Kidney (tissue), 2 donors: ENCODE measurements around a stretch of chr14.

DNA sequence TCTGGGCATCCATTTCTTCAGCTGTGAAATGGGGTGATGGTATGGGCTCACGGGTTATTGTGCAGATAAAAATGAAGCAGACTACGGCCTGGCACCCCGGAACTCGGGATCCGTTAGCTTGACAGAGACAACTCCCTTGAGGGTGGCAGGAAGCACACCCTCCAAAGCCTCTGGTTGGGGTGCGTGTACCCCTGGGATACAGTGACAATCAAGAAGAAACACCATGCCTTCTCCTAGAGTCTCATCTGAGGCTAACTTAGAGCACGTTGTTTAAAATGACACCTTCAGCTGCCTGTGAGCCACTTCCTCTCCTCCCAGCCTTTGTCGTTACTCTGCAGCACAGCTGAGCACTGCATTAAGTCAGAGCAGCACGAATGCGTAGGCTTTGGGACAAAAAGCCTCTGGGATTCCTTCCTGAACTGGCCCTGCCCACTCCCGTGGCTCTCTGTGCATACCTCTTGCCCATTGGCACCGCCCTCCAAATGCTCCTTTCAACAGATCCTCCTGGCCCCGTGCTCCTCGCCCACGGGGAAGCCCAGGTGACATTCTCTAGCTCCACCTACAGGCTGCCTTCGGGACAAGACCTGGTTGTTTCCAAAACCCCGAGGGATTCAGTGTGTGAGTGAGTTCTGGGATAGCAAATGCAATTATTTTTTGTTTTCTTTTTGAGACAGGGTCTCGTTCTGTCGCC, 11.2 kb downstream of the ATP5MJ start:
- PRO-cap = no peak
- RRBS = no CpG with 5 or more reads among the region's 19 CpGs

DNA sequence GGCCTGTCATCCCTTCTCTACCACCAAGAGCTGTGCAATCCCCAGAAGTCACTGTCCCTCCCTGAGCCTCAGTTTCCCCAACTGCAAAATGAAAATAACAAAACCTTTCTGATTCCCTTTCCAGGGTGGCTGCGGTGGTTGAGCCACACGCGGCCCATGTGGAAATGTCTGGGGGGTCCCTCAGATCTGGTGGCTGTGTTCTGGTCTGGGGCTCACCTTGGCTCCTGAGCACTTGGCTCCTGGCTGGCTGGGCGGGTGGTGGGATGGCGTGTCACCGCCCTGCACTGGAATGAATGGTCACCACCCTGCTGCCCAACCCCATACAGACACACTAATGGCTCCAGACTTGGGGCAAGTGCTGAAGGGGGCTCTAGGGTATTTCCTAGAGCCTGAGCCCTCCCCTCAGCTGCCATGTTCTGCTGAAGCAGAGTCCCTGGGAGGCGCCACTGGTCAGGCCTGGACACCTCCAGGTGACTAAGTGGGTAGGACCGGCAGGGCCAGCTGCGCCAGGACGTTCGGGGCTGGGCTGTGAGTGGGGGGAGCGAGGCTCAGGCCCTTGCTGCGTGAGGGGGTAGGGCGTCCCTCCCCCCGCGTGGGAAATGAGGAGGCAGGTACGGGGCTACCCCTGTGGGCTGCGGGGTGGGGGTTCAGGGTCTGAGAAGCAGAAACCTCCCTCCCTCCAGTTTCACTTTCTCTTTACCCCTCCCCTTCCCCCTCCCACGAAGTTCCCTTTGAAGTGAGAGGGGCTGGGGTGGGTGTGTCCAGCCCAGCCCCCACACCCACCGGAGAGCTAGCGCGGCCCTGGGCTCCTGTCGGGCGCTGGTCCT, 22.3 kb upstream of the KIF26A start:
- PRO-cap = no peak
- RRBS = 5% methylated on average over 5 of the region's 24 CpGs

DNA sequence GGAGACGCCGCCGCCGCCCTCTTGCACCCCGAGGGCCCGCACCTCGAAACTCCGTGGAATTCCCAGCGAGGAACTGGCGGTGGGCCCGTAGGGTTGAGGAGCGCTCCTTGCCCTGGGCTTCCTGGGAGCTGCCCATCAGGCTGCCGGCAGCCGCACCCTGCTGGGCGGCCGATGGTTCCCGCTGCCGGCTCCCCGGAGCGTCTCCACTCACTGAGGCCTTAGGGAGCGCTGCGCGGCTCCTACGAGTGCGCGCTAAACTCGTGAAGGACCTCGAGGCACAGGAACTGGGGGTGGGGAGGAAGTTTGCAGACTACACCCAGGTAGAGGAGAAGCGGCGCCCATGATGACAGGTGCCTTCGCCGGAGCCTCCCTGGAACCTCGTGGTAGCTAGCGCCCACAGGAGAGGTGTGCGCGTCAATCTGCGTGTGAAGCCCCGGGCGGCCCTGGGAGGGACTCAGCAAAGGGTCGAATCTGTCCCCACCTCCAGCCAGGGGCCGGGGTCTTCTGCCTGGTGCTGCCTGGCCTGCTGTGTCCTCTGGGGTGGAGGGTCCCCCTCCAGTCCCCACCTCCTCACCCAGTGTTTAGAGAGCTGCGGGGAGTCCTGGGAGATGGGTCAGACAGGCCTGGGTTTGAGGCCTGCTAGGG, 20.5 kb upstream of the KIF26A start:
- PRO-cap = no peak
- RRBS = 47% methylated on average over 16 of the region's 42 CpGs

DNA sequence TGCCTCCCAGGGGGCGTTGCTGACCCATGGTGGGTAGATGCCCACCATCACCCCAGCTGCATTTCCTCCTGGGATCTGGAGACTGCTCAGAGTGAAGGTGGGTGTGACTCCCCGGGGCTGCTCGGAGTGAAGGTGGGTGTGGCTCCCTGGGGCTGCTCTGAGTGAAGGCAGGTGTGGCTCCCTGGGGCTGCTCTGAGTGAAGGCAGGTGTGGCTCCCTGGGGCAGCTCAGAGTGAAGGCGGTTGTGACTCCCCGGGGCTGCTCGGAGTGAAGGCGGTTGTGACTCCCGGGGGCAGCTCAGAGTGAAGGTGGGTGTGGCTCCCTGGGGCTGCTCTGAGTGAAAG, 86.7 kb downstream of the KIF26A start:
- PRO-cap = no peak
- RRBS = no CpG with 5 or more reads among the region's 8 CpGs

DNA sequence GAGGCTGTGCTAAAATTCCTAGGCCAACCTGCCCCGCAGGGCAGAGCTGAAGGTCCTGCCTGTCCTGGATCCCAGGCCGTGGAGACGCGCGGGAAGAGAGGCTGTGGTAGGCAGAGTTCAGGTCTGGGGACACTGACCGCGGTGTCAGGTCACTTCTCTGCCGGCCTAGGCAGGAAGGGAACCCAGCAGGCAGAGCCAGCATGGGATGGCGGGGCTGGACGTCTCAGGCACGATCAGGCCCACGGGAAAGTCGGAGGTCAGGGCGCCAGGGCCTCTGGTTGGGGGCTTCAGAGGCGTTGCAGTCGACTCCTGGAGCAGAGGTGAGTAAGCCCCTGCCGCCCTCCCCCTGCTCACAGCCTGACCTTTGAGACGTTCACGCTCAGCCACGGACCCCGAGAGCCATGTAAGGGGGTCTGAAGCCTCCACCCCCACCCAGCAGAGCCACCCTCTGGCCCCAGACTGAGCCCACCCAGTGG, 142.7 kb downstream of the KIF26A start:
- PRO-cap = no peak
- RRBS = no CpG with 5 or more reads among the region's 21 CpGs

DNA sequence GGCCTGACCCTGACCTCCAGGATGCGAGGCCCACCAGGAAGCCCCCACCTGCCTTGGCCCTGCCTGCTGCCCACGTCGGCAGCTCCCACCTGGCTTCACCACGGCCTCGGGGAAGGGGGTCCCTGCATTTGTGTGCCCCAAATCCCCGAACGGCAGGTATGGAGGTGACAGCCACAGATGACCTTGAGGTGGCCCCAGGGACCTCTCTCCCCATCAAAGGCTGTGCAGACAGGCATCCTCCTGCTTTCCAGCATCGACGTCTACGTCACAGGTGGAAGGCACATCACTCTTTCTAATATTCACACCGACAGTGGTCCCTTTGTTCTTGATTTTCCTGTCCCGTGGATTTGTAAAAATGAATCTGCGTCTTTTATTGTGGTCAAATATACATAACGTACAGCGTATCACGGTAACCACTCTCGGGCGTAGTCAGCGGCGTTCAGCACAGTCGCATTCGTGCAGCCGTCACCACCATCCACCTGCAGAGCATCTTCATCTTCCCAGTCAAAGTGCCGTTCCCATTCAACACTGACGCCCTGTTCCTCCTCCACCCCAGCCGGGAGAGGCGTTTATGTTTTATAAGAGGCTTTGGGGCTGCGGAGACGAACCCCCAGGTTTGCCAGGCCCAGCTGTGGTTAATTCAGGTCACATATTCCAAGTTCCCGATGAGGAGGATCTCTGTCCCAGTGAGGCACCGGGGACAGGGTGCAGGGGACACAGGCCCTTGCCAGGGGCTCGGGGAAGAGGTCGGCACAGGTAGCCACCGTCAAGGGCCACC, 189.6 kb upstream of the C14orf180 start:
- PRO-cap = no peak
- RRBS = no CpG with 5 or more reads among the region's 34 CpGs

- PRO-cap = no peak
- RRBS = 35% methylated on average over 5 of the region's 21 CpGs
These were observed 12.1 kb upstream of the C14orf180 start for GRCh38 chr14:104567296-104567942.

- PRO-cap = no peak
- RRBS = 40% methylated on average over 4 of the region's 16 CpGs
These were observed 24.0 kb upstream of the INF2 start for GRCh38 chr14:104665250-104666080.

GRCh38 chr14:104686846-104687495, 2.4 kb upstream of the INF2 start:
- PRO-cap = no peak
- RRBS = 22% methylated on average over 4 of the region's 15 CpGs

DNA sequence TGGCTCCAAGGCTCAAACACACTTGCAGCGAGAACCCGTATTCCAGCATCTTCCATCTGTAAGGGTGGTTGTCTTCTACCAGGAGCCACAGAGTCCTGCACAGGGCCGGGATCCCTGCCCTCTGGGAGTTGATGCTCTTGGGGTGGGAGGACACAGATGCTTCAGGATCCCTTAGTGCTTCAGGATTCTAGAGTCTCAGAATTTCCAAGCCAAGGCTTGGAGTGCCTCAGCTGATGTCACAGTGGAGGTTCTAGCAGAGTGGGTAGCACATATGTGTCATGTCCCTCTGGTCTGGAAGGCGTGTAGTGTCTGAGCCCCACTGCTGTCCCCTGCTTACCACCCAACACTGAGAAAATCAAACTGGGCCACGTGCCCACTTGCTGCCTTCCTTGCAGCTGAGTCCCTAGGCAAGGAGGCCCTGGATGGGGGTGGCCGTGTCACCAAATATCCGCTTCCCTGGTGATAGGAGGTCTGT, 7.2 kb upstream of the SIVA1 start:
- PRO-cap = no peak
- RRBS = no CpG with 5 or more reads among the region's 7 CpGs

- PRO-cap = no peak
- RRBS = 28% methylated on average over 7 of the region's 7 CpGs
These were observed 1.8 kb upstream of the ZBTB42 start for GRCh38 chr14:104799097-104799534.

DNA sequence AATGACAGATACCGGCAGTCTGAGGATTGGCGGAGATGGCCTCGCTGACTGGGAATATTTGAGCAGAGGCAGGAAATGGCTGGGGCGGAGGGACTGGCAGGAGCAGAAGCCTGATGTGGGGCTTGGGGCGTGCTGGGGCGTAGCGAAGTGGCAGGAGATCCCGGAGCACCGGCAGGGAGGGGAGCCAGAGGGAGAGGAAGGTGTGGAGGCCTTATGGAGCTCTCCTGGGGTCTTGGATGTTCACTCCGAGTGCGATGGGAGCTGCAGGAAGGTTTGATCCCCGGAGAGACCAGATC, 24.8 kb downstream of the ZBTB42 start:
- PRO-cap = no peak
- RRBS = 4% methylated on average over 4 of the region's 12 CpGs

DNA sequence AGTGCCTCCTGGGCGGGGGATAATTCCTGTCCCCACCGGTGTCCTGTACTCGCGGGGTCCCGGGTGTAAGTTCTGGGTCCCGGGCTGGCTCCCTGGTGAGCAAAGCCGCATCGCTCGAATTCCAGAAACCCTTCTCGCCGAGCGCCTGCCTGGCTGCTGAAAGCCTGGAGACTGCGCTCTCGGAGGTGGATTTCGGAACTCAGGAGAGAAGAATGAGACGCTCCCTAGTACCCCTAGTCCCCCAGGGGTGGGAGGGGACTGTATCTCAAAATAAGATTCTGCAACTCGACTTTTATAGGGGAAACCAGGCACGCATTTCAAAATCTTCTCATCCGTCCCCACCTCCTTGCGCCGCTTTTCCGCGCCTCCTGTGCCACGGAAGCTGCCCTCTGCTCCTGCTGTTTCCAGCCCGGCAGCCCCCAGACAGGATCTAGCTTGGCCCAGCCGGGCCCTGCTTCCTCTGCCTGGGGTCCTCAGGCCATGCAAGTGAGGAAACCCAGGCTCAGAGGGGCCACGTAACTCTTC, 21.0 kb upstream of the CEP170B start:
- PRO-cap = no peak
- RRBS = 3% methylated on average over 5 of the region's 27 CpGs

- PRO-cap = no peak
- RRBS = no CpG with 5 or more reads among the region's 25 CpGs
These were observed 10.2 kb upstream of the GPR132 start for GRCh38 chr14:105075141-105076021.

DNA sequence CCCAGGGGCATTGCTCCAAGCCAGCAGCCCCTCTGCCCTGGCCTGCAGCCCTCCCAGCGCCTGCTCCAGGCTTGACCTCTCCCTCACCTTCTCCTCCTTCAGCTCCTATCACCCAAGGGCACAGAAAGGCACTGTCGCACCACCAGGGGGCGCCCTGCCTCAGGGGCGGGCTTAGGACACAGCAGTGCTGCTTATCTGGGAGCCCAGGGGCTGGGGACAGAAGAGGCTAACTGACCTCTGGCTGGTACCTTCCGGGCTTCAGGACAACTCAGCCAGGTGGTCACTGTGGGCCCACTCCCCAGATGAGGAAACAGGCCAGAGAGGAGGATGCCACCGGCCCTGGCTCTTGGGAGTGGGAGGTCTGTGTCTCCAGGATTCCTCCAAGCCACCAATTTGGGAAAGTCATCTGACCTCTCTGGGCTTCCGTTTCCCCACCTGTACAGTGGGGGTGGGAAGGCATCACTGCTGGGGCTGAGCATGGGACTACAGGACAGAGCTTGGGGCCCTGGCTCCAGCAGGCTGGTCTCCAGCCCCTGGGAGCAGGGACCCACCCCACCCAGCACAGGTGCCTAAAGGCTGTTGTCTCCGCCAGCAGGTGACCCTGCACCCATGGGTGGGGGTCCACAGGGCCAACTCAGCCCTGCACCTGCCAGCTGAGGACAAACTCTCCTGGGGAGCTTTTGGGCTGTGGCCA, 25.4 kb upstream of the GPR132 start:
- PRO-cap = no peak
- RRBS = 14% methylated on average over 2 of the region's 8 CpGs

- PRO-cap = no peak
- RRBS = 19% methylated on average over 9 of the region's 15 CpGs
These were observed 1.5 kb downstream of the JAG2 start for GRCh38 chr14:105167106-105167396.

DNA sequence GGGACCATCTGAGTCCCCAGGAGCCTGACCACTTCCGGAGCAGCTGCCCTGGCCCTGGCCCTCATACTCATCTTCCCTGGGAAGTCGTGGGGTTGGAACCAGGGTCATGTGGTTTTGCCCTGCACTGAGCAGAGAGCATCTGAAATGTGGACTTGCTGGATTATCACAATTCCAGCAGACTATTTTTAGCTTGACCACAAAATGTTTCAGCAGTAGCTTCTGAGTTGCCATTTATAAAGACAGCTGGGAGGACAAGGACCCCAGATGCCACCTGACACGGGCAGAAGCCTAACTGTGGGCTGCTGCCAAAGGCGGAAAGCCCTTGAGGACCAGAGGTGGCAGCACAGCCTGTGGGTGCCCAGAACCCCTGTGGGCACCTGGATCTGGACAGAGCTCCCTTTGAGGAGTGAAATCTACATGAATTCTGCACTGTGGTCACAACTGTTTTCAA, 6.8 kb downstream of the BTBD6 start:
- PRO-cap = no peak
- RRBS = no CpG with 5 or more reads among the region's 4 CpGs

DNA sequence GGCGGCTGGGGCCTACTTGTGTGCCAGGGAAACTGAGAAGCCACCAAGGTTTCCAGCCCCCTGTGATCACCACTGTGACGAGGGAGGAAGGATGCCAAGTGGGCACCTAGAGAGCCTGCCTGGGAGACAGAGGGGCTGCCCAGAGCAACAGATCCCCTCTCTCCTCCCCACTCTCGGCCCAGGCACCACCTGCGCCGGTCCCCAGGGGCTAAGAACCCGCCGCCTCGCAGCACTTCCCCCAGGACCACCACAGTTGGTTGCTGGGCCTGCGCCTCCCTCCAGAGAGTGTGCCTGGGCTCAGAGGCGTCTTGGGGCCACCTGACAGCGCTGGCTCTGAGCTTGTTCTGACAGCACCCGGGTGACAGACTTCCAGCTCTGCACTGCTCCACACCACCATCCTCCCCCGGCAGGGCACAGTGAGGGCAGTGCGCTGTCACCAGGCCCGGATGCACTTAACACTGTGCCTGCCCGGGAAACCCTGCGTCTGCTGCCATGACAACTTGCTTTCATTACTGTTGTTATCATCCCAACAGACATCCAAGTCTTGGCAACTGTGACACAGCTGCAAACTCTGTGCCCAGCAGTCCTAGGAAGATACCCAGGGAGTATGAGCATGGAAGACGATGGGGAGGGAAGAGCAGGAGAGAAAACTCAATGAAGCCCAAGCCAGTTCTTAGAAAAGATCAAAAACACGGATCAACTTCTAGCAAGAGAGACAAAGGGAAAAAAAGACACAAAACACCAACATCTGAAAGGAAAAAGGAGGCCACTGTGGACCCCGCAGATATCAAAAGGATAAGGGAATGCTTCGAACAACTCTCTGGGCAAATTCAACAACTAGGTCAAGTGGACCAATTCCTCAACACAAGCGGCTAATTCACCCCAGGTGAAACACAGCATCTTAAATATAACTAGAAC, 6.5 kb downstream of the BRF1 start:
- PRO-cap = no peak
- RRBS = 42% methylated on average over 4 of the region's 22 CpGs

DNA sequence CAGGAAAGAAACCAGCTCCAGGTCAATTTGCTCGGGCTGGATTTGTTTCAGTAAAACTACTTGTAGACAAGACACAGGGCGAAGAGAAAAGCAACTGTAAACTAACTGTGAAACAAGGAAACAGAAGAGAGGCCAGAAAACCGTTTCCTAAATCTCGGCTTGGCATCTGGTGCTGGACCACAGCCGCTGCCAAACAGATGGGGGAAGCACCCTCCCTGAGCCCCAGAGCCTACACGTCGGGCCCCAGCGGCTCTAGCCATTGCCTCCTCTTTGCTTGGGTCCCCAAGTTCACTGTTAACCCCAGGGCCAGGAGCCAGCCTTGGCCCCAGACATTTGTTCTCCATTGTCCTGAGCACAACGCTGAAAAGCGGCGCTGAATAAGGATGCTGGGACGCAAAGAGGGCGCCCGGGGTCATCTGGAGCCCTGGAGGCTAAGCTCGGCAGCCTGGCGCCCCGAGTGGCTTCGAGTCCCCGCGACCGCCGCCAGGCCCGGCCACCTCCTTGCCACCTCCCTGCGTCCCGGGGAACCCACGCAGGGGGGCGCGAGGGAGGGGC, 826 bp upstream of the PACS2 start:
- PRO-cap = no peak
- RRBS = 4% methylated on average over 12 of the region's 28 CpGs

DNA sequence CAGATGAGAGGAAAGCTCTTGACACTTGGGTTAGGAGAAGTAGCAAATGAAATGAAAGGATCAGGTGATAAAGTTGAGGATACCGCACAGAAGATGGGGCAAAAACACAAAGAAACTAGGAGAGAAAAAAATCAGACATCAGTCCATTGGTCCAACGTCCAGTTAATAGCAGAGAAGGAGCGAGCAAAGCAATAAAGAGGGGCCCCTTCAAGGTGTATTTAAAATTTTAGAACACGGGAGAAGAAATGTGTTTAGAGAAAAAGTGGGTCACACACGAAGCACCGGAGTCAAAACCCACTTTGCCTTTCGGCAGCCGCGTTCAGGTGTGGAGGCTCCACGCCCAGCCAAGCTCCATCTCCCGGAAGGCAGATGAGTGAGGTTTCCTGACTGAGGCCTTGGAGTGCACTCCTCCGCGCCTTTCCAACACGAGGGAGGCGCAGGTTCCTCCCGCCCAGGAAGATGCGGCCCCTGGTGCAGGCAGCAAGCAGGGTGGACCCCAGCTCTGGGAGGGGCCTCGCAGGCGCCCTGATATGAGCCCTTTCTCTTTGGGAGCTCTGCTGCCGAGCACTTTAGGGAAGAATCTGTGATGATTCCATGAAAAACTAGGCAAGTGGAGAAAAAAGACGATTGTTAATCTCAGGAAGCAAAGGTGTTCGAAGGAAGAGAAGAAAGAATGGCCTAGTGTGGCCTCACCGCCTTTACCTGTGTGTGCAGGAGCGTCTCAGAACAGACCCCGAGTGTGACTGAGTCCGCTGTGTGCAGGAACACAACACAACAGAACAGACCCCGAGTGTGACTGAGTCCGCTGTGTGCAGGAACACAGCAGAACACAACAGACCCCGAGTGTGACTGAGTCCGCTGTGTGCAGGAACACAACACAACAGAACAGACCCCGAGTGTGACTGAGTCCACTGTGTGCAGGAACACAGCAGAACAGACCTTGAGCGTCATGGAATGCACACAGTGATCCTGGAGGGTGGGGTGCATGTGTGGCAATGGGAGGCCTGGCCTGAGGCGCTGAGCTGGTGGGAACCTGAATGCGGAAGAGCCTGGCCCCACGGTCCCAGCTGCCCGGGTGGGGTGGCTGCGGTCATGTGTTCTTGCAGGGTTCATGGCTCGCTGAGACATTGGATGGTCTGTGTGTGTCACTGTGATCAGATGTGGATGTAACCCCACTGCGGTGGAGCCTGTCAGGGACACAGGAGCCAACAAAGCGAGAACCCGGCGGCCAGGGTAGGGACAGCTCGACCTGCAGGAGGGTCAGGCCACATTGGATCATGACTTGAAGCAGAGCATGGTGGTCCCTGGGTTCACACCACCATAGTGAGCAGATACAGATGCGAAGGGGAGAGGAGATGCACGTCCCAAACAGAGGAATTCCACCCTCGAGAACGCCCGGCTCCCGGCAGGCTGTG, 22.8 kb downstream of the MTA1 start:
- PRO-cap = no peak
- RRBS = 80% methylated on average over 6 of the region's 49 CpGs